HT-29 (cell line): ENCODE measurements around a stretch of chr9.

DNA sequence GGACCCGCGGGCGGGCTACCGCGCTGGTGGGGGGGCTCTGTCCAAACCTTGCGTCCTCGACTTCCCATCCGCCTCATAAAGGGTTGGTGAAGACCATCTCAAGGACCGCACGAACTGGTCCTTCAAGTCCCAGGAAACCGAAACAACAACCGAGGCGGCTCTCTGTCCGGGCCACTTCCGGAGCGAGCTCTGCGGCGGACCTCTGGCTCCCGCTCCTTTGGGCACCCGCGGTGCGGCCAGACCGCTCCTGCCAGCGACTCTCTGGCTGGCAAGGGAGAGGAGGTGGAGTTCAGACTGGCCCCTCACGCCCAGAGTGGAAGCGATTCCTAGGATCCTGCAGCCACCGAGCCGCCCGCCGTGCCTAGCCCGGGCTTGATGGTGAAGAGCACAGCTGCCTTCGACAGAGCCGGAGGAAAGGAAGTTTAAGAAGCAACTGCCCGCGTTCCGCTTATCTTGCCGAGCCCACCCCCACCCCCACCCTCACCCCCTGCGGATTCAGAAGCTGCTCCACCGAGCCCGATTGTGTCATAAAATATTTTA lies 4.0 kb downstream of the BARX1 start:
- RAMPAGE, long total RNA = no peak

GRCh38 chr9:94135140-94135889 lies 51.1 kb downstream of the PTPDC1 start:
- RAMPAGE, long total RNA = no peak

DNA sequence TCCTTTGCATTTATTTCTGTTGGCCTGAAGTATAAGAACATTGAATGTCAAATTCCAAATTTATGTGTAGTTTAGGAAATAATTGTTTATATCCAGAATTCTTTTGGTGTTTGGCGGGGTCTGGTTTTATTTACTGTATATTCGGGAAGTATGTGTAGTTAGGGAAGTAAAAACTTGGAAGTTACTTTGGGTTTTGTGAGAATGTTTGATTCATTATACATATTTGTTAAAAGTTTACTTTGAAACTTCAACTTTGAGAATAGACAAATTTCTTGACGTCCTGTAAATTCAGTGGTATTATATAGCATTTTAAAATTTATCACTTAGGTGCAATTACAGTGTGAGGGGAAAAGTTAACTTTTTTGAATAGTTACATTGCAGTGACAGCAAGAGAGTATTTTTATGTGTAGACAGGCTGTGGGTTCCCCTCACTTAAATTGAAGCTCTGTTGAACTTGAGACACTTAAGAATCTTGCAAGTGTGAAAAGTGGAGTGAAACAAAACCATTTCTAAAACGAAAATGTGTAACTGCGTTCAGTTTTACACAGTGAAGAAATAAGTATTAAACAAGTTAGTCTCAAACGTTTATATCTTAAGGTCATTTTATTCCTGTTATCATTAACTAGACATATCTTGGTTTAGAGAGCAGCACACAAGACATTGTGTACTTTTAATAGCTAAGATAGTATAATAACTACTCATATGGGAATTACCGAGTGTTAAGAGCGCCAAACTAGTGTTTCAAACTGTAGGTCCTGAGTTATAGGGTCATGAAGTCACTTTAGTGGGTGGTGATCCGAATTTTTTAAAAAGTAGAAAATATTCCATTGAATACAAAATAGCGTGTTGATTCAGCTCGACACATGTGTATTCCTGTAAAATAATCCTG lies 83.5 kb downstream of the PTPDC1 start:
- RAMPAGE, long total RNA = no peak

DNA sequence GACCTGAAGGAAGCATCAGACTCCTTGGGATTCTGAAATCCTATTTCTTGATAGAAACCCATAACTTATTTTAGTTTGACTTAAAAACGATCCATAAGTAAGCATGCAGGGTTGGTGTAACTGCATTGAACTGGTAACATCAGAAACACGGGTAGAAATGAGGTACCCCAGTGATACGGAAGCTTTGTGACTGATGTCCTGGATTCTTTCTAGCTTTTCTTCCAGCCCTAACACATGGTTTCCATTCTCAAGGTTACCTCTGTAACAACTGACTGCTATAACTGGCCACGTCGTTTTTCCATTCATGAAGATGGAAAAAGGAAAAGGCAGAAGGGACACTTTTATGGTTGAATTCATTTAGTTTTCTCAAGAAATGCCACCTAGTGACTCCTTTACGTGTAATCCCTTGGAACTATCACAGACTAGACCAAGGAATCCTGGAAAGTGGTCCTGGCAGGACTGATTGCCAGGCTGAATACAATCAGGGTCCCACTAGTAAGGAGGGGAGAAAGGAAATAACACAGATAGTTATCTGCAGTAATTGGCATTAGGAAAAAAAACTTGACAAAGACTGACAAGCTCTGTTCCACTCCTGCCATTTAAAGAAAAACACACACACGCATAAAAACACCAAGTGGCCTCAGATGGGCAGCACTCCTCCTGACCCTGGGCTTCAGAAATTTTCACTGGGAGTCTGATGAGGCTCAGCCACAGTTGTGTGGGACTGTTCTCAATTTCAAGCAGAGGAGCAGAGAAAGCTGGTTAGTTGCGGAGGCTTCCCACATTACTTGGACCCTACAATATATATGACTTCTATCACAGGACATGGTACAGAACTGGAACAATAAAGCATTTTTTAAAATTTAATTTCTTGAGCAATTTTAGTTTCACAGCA lies 77.5 kb upstream of the ZNF169 start:
- RAMPAGE, long total RNA = no peak

- RAMPAGE, long total RNA = no peak
Measured at GRCh38 chr9:94549507-94550287, 43.9 kb downstream of the FBP2 start.

DNA sequence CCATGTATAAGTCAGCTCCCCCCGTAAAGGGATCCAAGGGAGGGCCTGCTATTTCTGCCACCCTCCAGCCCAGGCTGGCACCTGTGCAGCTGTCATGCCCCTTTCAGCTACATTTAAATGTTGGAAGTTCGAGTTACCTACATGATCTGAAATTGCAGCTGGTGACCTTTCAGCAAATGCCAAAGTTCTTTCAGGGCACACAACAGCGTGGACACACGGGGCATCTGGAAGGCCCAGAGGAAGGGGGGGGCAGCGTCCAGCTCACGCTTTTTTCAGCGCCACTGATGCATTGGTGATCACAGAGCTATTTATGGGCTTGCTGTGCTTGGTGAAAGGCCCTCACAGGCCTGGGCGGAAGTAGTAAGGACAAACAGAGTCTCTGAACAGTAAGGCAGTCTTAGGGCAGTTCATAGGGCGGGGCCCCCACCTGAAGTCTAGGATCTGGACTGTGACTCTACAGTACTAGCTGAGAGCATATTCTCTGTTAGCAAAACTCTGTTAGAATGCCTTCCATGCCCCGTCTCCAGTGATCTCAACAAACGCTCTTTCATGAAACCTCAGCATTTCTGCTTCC lies 6.6 kb upstream of the FBP2 start:
- RAMPAGE, long total RNA = no peak

GRCh38 chr9:94639700-94640508 lies 586 bp upstream of the FBP1 start:
- RAMPAGE, long total RNA = no peak

DNA sequence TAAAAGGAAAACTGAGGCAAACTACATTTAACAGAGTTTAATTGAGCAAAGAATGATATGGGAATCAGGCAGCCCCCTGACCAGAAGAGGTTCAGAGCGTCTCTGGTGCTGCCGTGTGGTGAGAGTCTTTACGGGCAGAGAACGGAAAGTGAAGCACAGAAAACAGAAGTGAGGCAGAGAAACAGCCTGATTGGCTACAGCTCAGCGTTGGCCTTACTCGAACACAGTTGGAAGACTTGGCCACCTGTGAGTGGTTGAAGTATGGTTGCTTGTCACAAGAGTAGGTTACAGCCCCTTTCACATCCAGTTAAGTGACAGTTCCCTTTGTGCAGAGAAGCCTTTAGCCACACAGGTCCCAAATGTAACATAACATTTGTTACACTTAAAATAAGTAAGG lies 16.9 kb upstream of the FBP1 start:
- RAMPAGE, long total RNA = no peak

DNA sequence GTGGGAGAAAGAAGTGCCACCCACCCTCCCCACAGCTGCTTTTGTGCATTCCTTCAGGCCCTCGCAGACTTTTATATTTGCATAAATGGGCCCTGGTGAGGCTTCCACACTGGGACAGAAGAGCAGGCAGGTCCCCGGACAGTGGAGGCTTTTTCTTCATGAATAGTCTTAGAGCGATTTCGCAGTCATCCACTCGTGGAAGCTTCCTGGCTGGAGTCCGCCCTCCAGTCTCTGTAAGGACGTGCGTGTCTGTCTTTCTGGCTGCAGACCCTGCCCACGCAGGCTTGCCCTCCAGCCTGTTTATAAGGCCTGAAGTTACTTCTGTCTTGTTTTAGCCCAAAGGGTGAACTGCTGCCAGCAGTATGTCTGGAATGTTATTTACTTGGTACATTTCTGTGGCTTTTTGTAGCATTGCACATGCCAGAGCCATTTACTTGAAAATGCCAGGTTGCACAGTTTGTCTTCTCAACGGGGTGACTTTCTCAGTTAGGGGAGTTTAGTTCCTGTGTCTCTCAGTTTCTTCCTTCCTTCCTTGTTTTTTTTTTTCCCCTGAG lies 195.7 kb downstream of the AOPEP start:
- RAMPAGE, long total RNA = no peak

DNA sequence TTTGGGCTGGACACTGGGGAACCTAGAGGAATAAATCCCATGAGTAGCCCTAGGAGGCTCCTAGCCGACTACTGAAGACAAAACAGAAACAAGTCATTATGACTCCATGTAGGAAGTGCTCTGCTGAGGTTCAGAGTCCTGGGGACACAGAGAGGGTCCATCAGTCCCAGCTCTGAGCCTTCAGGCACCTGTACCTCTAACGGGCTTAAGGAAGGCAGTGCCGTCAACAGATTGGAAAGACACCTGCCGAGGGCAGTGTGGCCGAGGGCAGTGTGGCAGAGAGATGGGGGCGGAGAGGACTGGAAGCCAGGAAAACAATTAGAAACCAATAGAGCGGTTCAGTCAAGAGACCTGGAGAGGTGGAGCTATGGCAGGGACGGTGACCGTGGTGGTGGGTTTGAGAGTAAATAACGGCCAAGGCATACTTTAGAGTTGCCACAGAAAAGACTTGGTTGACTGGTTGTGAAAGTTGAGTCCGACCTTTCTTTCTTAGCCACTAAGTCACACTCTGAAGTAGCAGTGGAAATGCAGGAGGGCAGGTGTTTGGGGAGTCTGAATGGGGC lies 245.3 kb downstream of the AOPEP start:
- RAMPAGE, long total RNA = no peak

- RAMPAGE, long total RNA = no peak
Measured at GRCh38 chr9:94998149-94998719, 271.7 kb downstream of the AOPEP start.

DNA sequence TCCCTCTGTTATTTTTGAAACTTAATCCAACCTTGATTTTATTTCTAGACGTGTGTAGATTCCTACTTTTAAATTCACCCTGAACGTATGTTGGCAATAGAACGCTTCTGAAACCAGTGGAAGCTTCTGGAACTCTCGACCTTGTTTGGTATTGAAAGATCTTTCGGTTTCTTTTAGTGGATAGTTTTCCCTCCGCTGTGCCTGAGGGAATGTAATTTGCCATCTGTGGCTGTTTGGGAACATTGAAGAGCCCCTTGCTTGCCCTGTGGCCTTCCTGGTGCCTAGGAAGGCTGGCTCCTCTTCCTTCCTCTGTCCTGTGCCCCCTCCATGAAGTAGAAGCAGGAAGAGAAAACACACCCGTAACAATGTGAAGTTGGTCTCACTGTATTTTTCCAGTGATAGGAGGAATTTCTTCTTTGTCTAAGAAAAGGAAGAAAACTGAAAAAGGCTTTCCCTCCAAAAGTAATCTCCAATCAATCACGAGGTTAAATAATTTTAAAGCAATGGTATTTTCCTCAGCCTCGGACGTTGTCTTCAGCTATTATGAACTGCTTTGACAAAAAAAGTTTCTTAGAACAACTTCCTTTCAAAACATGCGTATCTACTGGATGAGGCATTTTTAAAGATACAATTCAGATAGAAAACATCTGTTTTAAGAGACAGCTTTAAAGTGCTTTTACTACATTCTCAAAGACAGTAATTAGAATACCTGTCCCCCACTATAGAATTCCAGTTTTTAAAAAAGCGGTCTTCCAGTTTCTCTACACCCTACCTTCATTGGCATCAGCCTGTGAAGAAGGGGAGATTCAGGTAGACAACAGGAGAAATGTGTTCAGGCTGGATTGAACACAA lies 274.5 kb downstream of the AOPEP start:
- RAMPAGE, long total RNA = no peak

GRCh38 chr9:95003629-95003878 lies 277.1 kb downstream of the AOPEP start:
- RAMPAGE, long total RNA = no peak

- RAMPAGE, long total RNA = no peak
Measured at GRCh38 chr9:95012718-95013349, 286.3 kb downstream of the AOPEP start.

DNA sequence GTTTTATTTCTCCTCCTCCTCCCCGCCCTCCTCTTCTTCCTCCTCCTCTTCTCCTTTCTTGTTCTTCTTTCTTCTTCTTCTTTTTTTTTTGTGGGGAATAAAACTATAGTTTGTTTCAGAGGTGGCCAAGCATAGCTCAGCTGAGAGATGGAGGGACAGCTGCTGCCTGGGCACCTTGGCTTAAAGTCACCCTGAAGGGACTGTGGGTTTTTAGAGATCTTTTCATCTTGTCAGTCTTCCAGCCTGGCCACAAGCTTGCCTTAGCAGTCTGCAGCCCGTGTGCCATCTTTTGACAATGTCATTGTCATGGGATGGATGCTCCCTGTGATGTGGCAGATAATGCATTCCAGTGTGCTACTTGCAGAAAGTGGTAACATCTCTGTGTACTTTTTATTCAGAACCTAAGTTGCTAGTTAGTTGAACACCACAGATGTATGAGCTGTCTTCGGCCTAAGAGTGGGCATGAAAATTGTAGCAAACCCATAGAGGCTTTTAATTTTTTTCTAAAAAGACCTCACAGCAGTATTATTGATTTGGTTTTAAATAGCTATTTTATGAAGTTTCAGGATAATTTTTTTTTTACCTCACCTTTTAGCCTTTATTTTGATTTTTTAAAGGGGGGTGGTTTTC lies 280.8 kb downstream of the FANCC start:
- RAMPAGE, long total RNA = no peak

GRCh38 chr9:95065089-95065664 lies 252.3 kb downstream of the FANCC start:
- RAMPAGE, long total RNA = no peak

DNA sequence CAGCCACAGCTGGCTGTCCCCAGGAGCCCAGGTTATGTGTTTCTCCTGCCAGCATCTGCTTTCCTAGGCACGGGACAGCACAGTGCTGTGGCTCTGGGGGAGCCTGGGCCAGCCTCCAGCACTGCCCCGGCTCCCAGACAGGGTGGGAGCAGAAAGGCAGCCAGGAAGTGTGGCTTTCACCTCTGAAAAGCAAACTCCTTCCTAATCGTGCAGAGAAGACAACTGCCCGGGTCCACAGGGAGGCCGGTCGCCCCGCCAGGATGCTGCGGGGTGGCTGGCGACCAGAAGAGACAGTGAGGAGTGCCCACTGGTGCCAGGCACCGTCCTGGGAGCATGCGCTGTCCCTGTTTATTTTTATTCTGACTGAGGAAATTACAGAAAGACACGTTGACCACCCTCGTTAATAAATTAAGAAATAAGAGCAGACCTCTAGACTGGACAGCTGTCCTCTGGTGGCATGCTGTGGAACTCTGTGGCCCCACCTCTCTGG lies 240.3 kb downstream of the FANCC start:
- RAMPAGE, long total RNA = no peak

DNA sequence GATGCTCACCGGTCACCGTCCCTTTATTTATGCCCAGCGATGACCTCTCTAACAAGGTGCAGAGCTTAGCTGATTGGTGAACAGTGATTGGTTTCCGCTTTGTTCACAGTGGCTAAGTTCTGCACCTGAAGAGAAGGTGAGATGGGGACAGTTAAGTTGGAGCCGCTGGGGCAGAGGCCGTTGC lies 232.2 kb downstream of the FANCC start:
- RAMPAGE, long total RNA = no peak

GRCh38 chr9:95101963-95102471 lies 215.5 kb downstream of the FANCC start:
- RAMPAGE, long total RNA = no peak

DNA sequence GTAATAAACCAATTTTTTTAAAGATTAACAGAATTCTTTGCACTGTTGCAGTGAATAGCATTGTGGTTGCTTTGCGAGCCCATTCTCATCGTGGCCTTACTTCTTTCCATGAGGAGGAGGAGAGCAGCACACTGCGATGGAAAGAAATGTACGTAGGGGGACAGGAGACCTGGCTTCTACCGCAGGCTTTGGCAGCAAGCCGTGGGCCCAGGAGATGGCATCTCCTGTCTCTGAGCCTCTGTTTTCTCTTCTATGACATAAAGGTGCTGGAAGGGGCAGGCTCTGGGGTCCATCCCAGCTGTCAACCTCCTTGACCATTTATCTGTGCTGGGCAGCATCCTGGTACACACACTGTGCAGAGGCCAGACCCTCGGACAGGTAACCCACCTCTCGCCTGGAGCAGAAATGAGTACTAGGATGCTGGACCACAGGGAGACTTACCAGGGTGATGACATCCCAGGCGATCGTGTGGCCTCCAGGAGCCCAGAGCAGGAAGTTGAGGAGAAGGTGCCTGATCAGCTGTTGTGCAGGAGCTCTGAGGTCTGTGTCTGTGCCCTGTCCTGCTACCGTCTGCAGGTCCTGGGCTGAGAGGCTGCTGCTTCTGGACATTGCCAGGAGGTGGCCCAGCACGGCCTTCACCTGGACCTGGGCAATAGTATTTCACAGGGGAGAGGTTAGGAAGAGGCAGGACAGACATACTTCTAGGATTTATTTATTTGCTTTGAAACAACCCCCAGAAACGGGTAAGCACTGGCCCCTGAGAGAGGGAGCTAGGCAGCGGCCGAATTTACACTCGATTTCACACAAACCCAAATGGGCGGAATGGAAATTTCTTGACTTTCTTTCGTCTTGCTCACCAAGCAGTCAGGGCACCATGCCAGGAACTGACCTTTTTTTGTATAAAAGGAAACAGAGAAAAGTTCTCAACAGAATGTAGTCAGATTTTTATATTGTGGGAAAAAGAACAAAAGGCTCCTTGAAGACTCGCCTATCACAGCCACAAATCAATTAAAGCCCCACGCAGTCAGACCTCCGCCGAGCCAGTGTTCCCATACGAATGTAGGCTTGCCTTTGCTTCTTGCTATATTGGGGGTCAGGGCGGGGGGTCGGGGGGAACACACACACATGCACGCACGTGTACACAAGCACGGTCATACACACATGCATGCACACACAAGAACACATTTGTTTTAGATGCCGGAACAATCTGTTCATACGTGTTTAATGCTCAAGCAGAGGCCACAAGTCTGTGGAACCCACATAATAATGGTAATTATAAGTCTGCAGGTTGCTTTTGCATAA lies 210.4 kb downstream of the FANCC start:
- RAMPAGE, long total RNA = no peak